ENCODE measurements around a stretch of chr18.

- PRO-cap = no peak
- RAMPAGE, long total RNA = no peak
- RRBS = 51% methylated on average over 3 of the region's 40 CpGs
Observed at GRCh38 chr18:79464871-79466183, 69.6 kb downstream of the NFATC1 start.

GRCh38 chr18:79485091-79485651, 89.4 kb downstream of the NFATC1 start:
- PRO-cap = no peak
- RAMPAGE, long total RNA = no peak
- RRBS = 57% methylated on average over 10 of the region's 24 CpGs

DNA sequence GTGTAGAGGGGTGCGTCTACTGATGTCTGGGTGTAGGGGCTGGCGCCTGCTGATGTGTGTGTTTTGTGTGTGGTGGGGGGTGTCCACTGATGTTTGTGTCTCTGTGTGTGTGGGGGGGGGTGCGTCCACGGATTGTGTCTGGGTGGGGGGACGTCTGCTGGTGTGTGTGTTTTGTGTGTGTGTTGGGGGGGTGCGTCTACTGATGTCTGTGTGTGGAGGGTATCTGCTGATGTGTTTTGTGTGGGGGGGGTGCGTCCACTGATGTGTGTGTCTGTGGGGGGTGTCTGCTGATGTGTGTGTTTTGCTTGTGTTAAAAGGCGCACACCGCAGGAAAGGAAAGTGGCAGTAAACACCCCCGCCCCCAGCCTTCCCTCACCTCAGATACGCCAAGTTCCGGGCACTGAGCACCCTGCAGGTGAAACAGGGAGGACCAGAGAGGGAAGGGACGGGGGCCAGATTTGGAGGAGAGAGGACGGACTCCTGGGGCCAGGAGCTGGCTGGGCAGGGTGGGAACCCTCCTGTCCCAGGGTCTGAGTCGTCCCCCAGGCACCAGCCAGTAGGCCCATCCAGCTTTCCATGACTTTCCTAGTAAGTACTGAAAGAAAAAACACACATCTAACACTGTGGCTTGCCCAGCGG, 126.7 kb downstream of the NFATC1 start:
- PRO-cap = no peak
- RAMPAGE, long total RNA = no peak
- RRBS = no CpG with 5 or more reads among the region's 16 CpGs

DNA sequence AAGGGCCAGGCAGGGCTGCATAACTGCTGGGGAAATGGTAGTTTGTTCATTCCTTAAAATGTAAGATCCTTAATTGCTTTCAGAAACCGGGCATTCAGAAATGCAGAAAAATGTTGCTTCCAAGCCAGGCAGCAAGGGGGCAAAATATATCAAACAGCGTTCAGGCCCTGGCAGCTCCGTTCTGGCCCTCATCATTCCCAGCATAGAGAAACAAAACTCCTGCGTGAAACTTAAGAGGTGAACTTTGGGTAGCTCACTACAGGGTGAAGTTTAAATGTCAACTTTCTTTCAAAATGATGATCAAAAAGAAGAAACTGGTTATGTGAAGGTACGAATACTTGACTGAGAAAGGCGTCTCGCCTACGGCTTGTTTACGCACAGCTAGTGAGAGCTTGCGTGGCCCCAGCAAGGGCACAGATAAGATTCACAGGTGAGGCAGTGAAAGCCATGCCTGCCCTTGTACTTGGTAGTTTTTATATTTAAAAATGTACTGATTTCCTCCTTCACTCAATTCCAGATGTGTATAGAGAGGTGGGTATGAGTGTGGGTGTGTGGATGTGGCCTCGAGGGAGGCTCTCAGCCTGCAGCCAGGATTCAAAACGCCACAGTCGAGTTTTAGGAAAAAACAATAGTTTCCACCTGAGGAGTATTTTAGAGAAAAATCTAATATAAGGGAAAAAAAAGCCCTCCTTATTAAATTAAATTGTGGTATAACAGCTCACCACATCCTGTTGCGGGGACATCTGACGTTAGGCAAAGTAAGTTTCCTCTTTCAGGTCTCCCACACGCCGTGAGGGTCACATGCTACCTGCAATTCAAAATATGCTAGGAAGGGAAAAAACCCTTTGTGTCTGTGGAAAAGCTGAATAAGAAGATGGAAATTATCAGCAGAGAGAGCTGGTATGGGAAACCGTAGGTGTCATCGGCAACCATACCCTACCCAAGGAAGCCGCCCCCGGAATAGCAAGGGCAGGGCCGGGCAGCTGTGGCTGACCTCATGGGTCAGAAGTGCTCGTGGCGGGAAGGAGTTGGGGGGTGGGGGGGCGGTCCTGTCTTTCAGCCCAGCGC, 127.7 kb downstream of the NFATC1 start:
- PRO-cap = no peak
- RAMPAGE, long total RNA = no peak
- RRBS = 50% methylated on average over 1 of the region's 26 CpGs

DNA sequence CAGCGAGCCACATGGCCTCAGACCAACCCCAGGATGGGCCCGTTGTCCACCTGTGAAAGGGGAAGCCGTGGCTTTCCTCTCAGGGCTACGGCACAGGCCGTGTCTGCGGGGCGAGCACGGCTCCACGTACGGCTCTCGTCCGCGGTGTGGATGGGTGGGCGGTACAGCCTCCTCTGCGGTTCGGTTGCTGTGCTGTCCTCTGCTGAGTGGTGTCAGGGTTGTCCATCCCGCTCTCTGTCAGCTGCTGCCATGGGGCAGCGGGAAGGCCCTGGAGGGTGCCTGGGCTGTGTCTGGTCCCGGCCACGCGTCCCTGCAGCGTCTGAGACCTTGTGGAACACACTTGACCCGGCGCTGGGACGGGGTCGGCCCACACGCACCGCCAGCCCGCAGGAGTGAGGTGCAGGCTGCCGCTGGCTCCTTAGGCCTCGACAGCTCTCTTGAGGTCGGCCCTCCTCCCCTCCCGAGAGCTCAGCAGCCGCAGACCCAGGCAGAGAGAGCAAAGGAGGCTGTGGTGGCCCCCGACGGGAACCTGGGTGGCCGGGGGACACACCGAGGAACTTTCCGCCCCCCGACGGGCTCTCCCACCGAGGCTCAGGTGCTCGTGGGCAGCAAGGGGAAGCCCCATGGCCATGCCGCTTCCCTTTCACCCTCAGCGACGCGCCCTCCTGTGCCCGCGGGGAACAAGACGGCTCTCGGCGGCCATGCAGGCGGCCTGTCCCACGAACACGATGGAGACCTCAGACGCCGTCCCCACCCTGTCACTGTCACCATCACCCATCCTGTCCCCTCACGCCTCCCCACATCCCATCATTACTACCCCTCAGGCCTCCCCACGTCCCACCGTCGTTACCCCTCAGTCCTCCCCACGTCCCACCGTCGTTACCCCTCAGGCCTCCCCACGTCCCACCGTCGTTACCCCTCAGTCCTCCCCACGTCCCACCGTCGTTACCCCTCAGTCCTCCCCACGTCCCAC, 128.8 kb downstream of the NFATC1 start:
- PRO-cap = no peak
- RAMPAGE, long total RNA = no peak
- RRBS = 57% methylated on average over 5 of the region's 71 CpGs

DNA sequence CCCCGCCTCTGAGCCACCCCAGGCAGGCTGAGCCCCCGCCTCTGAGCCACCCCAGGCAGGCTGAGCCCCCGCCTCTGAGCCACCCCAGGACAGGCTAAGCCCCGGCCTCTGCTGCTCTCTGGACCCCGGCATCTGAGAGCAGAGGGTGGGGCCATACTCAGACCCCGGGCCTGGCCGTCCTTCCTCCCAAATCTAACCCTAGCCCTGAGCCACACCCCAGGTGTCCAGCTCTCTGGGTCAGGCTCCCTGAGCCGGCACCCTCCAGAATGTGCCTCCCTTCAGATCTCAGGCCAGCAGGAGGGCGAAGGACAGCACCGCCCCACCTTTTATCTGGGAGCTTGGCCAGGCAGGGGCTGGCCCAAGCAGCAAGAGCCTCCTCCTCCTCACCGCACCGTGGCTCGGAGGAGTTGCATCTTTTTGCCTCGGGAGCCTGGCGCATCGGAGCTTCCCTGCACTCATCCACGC, 69.2 kb upstream of the CTDP1 start:
- PRO-cap = no peak
- RAMPAGE, long total RNA = no peak
- RRBS = 66% methylated on average over 4 of the region's 17 CpGs

- PRO-cap = no peak
- RAMPAGE, long total RNA = no peak
- RRBS = 93% methylated on average over 5 of the region's 11 CpGs
Observed at GRCh38 chr18:79695078-79695553, 15.5 kb downstream of the CTDP1 start.

GRCh38 chr18:79707092-79707900, 27.7 kb downstream of the CTDP1 start:
- PRO-cap = no peak
- RAMPAGE, long total RNA = no peak
- RRBS = no CpG with 5 or more reads among the region's 31 CpGs

- PRO-cap = no peak
- RAMPAGE, long total RNA = no peak
- RRBS = no CpG with 5 or more reads among the region's 4 CpGs
Observed at GRCh38 chr18:79897126-79897570, 54.3 kb downstream of the SLC66A2 start.

GRCh38 chr18:79911110-79911771, 40.2 kb downstream of the SLC66A2 start:
- PRO-cap = no peak
- RAMPAGE, long total RNA = no peak
- RRBS = 86% methylated on average over 9 of the region's 27 CpGs

- PRO-cap = no peak
- RAMPAGE, long total RNA = no peak
- RRBS = 78% methylated on average over 6 of the region's 64 CpGs
Observed at GRCh38 chr18:79915191-79916241, 35.9 kb downstream of the SLC66A2 start.

DNA sequence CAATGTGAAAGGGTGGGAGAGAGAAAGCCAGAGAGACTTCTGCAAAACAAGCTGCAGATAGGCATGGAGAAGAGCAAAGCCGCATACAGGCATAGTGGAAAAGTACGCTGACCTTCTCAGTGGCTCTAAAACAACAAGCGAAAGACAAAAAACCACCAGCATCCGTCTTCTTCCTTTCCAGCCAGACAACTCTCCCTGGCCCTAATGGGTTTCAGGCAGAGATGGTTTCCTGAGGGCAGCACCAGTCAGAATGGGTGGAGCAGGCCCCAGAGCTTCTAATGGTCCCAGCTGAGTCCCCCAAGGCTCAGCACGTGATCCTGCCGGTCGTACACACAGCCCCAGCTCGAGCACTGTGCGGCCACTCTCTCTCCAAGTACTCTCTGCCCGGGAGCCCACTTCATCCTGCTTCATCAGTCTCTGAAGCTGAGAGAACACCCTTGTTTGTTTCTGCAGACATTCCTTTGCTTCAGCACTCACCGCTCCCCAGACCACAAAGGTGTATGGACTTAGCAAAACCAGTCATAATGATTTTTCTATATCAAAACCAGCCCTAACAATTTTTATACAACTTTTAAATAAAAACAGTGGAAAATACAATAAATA, 64.0 kb downstream of the PARD6G start:
- PRO-cap = no peak
- RAMPAGE, long total RNA = no peak
- RRBS = 42% methylated on average over 5 of the region's 11 CpGs